ENCODE measurements around a stretch of chr14.

GRCh38 chr14:98147117-98147511 is 1124.9 kb downstream of the BCL11B start:
- PRO-cap: no peak
- RAMPAGE, long total RNA, 2 experiments: no peak in any of the 2 experiments

DNA sequence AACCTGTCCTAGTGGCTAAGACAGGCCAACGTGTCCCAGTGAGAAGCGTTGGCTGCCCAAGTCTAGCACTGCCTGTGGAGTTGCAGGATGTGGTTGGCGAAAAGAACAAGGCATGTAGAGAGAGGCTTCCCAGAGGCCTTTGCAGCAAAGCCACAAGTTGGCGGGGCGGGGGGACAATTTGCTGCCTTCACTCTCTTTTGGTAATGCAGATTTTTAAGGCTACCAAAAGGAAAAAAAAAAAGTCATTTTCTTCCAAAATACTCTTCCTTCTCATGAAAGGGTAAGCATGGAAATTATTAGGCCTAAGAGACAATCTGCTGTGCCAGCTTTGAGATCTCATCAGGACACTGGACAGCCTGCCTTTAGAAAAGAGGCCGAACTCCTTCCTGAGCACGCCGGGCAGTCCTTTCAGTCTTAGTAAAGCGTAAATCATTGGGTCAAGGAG is 339.9 kb downstream of the BCL11B start:
- PRO-cap: no peak
- RAMPAGE, long total RNA, 2 experiments: no peak in any of the 2 experiments

DNA sequence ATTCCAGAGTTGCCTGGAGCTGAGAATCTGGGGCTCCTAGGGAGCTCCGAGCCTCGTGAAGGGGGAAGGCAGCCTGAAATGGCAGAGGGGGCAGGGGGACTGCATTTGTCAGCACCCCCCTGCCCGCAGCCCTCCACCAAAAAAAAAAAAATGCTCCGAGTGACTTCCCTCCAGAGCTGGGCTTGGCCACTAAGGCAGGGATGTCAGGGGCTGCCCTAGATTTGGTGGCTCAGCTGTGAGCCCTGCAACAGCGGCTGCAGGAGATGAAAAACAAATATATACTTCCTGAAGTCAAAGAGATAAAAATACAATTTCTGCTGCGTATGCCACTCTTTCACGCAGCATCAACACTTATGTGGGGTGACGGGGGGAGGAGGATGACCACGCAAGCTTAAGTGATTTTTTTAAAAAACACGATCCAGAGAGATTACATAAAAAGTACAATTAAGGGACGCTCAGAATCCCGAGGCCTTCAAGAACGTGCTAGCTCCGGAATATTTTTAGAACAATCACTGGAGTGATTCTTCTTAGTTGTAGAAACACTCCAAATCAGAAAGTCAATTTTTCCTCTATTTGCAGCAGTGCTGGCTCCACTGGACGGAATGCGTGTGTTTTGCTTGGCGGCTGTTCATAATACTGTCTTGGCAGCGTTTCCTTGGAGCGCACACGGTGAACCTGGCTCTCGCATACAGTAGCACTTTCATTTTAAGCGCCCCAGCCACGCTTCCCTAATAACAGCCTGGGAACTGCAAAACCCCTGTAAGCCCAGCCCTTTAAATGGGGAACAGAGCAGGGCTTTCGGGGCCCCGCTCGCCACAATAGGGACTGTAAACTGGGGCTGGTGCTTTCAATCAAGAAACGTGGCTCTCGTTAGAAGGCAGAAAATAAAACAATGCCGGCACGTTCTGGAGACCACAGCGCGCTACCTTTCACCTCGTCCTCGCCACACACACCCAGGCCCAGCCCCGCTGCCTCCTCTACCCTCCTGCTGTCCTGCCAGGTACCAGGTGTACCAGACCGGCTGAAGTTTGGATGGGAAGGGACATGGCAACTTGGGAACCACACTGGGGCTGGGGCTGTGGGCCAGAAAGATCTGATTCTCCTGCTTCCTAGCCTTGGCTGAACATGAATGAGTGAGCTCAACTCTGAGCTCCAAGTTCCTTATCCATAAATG is 80.0 kb downstream of the BCL11B start:
- PRO-cap: no peak
- RAMPAGE, long total RNA, 2 experiments: no peak in any of the 2 experiments

DNA sequence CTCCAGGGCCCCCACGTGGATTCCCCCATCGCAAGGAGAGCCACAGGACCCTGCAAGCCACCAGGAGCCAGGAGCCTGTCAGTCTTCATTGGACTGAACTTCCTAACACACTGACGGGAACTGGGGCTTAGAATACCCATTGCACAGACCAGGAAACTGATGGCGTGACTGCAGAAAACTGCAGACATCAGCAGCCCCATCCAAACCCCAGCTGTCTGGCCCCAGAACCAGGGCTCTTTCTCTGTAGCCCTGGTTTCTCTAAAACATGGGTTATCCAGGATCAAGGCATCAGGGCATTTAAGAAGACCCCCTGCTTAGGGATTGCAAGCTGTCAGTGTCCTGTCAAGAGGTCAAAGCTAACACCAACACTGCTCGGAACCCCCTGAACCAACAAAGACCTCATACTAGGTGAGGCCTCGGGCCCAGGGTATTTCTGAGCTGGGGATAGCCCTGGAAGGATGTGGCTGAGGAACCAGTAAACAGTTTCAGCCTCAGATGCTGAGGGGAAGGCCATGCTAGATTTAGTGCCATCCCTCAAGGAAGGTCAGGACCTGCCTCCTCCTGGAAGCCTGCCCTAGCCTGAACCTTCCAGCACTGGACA is 39.3 kb downstream of the BCL11B start:
- PRO-cap: no peak
- RAMPAGE, long total RNA, 2 experiments: no peak in any of the 2 experiments

DNA sequence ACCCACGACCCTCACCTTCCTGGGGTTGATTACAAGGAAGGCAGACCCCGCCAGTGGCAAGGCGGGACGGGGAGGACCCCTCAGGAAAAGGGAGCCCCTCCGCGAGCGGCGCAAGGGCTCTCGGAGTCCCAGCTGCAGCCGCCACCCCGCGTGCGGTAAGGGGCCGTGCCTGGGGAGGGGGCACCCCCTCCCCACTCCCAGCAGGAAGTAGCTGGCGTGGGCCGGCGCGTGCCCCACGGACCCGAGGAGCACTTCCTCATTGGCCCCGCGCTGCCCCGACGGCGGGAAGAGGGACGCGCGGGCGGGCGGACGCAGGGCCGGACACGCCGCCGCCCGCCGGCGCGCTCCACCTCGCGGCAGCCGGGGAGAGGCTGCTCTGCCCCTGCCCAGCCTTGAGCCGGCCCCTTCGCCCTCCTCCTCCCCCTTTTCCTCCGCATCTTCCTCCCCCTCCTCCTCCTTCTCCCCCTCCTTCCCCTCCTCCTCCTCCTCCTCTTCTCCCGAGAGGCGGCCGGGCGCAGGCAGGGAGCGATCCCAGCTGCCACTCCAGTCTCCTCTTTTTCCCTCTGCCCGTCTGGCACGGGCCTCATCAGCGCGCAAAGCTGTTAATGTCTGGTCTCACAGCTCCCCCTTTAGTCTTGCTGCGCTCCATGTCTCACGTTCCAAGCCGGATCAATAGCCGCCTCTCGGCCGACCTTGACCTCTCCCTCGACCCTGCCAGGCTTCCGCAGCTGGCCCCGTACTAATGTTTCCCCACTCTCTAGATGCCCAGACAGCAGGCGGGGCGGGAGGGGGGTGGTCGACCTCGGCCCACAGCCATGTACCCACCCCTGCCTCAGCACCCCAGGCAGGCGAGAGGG is 2.5 kb upstream of the BCL11B start:
- PRO-cap: unidirectional peak, minus-strand start at position 378 of the sequence
- RAMPAGE, long total RNA, 2 experiments: no peak in any of the 2 experiments

- PRO-cap: no peak
- RAMPAGE, long total RNA, 2 experiments: no peak in any of the 2 experiments
Observed at GRCh38 chr14:99316384-99316903, 44.4 kb upstream of the BCL11B start.

GRCh38 chr14:99320024-99320633 is 48.1 kb upstream of the BCL11B start:
- PRO-cap: no peak
- RAMPAGE, long total RNA, 2 experiments: no peak in any of the 2 experiments

DNA sequence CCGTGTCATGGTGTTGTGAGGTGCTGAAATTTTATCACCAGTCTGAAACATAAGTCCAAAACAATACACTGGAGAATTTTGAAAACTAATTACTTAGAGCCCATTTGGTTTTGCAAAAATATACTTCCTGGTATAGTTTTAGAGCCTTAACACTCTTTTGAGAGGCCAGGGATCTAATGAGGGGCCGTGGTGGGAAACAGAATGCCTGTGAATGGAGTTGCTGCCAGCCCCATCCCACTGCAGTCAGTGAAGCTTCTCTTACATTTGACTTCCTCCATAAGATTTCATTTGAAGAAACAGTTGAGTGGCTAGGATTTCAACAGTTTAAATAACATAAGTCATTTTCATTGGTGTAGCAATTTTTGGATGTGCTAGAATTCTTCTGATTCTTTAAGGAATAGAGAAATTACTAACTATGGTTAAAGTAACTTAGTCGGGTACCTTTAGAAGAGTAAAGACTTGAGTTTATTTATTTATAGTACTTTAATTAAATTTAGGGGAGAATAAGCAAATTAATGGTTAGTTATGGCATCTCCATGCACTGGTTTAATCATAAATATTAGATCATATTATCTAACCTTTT is 20.5 kb downstream of the CCNK start:
- PRO-cap: no peak
- RAMPAGE, long total RNA, 2 experiments: no peak in any of the 2 experiments

DNA sequence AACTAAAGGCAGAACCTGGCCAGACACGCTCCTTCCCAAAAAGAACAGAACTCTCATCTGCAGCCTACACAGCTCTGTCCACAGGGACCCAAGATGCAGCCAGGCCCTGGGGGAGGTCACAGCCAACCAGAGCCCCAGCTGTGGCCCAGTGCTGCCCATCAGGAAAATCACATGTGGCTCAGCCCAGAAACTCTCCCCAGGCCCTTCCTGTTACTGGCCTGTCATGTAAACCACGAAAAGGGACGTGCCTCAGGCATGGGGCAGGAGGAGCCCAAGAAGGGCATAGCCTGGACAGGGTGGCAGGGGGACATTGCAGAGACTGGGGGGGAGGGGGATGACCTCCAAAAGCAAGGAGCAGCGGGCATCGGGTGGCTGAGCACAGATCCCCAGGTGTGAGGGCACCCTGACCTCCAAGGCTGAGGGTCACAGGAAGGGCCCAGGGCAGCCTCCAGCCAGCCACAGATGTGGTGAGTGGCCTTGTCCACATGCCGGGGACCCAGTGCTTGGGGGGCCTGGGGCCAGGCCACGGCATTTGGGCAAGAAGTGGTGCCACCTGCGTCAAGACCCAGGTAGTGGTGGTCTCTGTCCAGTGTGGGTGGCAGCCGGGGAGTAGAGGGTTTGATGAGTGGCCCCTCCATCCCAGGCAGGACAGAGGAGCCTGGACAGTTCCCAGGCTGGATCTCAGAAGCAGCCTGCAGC is 33.2 kb downstream of the CCNK start:
- PRO-cap: no peak
- RAMPAGE, long total RNA, 2 experiments: no peak in any of the 2 experiments

DNA sequence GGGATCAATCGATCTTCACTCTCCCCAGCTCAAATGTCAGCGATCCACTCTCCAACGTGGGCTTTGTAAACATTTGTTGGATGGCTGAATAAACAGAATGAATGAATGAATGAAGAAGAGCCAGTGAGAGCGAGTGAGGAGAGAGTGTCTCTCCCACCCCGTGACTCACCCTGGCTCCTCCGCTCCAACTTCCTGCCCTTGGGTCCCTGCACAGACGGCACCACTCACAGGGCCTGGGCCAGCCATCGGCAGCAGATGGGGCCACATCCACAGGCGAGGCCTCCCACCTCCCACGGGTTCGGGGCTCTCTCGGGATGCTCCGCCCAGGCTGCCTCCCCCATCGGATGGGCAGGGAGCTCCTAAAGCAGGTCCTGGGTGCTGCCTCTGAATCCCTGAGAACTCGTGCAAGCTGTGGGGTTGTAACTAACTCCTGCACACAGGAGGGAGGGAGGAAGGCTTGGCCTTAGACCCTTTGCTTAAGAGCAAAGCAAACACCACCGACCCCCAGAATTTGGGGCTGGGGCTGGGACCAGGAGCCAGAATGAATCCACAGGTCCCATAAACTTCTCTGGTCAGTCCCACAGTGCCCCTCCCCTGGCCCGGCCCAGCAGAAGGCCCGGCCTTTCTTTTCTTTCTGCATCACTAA is 41.3 kb downstream of the CCNK start:
- PRO-cap: no peak
- RAMPAGE, long total RNA, 2 experiments: no peak in any of the 2 experiments

DNA sequence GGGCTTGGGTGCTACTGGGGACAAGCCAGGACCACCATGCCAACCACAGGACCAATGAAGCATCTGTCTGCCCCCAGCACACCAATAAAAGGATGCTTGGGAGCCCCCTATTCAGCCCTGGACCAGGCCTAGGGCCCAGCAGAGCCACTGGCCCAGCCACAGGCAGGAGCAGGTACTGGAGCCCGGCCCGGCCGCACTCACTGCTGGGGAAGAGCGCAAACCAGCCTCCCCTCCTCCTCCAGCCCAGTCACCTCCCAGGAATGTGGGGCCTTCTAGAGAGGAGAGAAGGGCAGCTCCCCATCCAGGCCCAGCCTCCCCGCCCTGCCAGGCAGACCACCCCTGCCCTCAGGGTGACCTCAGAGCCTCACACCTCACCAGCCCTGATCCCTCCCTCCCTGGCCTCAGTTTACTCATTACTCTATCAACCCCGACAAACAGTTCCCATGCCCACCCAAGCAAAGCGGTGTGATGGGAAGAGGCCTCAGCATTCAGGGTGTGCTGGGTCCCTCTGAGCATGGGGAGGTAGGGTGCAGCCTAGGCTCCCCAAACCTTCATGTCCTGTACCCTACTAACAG is 56.2 kb downstream of the CCNK start:
- PRO-cap: no peak
- RAMPAGE, long total RNA, 2 experiments: no peak in any of the 2 experiments

- PRO-cap: no peak
- RAMPAGE, long total RNA, 2 experiments: no peak in any of the 2 experiments
Observed at GRCh38 chr14:99554901-99555442, 49.0 kb downstream of the CCDC85C start.

- PRO-cap: bidirectional peak, plus-strand start at chr14:99605445, minus-strand start at chr14:99605342
- RAMPAGE, long total RNA, 2 experiments: no peak in any of the 2 experiments
Observed at GRCh38 chr14:99605230-99606121, 1.5 kb upstream of the CCDC85C start.

- PRO-cap: no peak
- RAMPAGE, long total RNA, 2 experiments: no peak in any of the 2 experiments
Observed at GRCh38 chr14:99943664-99944138, 121.5 kb upstream of the EVL start.

DNA sequence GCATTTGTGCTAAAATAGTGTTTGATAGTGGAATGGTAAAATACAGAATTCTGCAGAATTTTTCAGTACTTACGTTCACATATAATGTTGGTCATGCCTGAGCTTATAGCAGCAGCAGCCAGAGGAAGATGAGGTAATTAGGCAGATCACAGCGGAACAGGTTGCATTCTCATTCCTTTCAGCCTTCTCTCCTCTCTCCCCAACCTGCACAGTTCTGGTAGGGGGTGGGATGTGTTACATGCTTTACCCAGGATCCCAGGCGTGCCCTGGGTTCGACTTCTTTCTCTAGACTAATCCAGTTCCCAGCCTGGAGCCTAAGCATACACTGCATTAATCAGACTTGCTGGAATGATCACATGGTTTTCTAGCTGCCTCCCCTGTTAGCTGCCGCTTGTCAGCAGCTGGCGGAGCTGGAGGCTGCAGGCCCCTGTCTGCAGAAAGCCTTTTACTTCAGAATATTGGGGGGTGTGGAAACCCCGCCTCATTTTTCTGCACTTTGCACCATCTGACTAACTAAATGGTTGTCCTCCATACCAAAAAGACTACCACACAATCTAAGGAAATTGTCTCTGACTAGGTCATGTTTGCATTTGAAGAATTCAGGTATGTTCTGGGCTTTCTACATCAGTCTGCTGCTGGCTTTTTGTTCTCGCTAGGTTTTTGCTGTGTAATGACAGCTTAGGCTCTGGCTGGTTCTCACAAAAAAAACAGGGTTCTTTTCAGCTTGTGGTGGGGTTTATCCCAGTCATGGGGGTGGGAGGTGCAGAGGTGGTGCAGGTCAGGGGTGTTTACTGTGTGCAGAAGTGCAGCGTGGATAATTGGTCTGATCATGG is 45.9 kb upstream of the EVL start:
- PRO-cap: no peak
- RAMPAGE, long total RNA, 2 experiments: no peak in any of the 2 experiments

DNA sequence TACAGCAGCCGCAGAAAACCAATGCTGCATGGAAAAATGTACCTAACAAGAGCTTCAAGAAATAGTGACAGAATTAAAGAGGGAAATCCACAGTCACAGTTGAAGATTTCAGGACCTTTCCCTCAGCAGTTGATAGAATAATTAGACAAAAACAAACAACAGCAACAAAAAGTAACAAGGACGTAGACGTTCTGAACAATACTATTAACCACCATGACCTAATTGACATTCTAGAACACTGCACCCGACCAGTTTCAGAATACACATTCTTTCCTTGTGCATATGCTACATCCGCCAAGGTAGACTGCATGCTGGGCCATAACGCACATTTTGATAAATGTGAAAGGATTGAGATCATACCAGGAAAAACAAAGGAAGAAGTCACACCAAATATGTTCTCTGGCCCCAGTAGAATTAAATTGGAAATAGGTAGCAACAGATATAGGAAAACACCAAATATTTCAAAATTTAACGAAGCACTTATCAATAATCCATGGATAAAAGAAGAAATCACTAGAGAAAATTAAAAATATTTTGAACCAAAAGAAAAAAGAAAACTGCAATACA is 1.6 kb upstream of the EVL start:
- PRO-cap: unidirectional peak, plus-strand start at position 281 of the sequence
- RAMPAGE, long total RNA, 2 experiments: no peak in any of the 2 experiments

DNA sequence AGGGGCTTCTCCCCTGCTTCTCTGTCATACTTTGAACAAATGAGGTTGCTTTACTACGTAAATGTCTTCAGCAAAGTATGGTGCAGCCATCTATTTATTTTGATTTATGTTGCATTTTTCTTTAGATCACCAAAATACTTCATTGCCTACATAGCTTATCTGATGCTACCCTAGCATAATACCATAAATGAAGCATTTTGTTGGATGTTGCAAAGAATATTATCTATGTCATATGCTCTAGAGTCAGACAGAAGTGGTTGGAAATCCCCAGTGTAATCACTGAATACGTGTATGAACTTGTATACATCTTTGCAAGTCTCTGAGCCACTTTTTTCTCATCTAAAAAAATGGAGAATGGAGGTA is 18.4 kb downstream of the EVL start:
- PRO-cap: no peak
- RAMPAGE, long total RNA, 2 experiments: no peak in any of the 2 experiments

DNA sequence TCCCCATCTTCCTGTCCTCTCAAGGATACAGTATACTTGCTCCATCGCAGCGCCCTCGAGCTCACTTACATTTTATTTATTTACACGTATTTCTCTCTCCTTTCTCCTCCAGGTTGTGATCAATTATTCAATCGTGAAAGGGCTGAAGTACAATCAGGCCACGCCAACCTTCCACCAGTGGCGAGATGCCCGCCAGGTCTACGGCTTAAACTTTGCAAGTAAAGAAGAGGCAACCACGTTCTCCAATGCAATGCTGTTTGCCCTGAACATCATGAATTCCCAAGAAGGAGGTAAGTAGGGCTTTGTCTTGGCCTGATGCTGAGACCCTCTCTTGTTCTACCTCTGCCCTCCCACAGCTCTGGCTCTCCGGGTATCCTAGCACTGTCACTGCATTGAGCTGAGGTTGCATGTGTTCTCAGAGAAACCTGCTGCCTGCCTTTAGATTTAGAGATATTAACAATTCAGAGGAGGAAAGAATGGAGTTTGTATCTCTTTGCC is 32.2 kb downstream of the EVL start:
- PRO-cap: no peak
- RAMPAGE, long total RNA, 2 experiments: start-site peak on the plus strand in 1 of 2 experiments, centred at position 204 of the sequence, 19 reads per replicate

- PRO-cap: no peak
- RAMPAGE, long total RNA, 2 experiments: no peak in any of the 2 experiments
Observed at GRCh38 chr14:100109519-100109905, 44.3 kb downstream of the EVL start.

DNA sequence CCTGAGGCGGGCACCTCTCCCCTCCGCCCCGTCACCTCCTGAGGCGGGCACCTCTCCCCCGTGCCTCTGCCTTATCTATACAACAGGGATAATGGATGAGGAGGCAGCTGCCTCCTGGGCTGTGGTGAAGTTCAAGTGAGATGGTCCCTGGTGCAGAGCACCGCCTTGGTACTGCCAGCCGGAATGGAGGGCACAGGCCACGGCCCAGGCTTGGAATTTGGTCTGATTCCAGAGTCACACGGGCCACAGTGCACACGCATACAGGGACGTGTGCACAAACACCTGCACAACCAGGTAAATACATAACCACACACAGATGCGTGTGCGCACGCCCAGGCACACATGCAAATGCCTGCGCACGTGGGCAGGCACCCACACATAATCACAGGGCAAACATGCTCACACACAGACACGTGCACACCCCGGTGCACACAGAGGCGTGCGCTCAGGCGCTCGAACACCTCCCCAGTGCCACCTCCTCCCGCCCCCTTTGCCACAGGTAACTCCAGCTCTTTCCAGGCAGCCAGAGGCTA is 11.5 kb downstream of the DEGS2 start:
- PRO-cap: no peak
- RAMPAGE, long total RNA, 2 experiments: no peak in any of the 2 experiments

Data from prostate gland (tissue), 2 donors.